Measurements from ENCODE around the genes TMEM196, SP4 and DNAH11.

- RRBS, result no CpG with 5 or more reads among the region's 2 CpGs
Measured at GRCh38 chr7:18509548-18510134, 14.1 kb downstream of the HDAC9 start.

DNA sequence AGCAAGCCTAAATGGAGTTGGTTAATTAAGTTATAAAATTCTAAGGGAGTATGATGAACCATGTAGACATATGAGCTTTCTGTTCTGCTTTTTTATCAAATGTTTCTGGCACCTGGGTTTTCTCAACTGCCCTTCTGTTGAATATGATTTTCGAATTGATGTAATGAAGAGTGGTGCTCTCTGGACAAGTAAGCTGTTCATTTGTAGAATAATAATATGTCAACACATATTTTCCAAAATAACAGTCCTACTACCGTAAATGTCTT lies 24.8 kb downstream of the HDAC9 start:
- RRBS, result no CpG with 5 or more reads among the region's 2 CpGs

DNA sequence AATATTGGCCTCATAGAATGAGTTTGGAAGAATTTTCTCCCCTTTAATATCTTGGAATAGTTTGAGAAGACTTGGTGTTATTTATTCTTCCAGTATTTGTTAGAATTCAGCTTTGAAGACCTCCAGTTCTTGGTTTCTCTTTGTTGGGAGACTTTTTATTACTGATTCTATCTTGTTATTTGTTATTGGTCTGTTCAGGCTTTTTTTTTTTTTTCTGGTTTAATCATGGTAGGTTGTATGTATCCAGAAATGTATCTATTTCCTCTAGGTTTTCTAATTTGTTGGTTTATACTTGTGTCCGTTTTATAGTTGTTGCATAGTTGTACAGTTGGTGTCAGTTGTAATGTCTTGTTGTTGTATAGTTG lies 206.5 kb downstream of the TWIST1 start:
- RRBS, result no CpG with 5 or more reads among the region's 1 CpG

DNA sequence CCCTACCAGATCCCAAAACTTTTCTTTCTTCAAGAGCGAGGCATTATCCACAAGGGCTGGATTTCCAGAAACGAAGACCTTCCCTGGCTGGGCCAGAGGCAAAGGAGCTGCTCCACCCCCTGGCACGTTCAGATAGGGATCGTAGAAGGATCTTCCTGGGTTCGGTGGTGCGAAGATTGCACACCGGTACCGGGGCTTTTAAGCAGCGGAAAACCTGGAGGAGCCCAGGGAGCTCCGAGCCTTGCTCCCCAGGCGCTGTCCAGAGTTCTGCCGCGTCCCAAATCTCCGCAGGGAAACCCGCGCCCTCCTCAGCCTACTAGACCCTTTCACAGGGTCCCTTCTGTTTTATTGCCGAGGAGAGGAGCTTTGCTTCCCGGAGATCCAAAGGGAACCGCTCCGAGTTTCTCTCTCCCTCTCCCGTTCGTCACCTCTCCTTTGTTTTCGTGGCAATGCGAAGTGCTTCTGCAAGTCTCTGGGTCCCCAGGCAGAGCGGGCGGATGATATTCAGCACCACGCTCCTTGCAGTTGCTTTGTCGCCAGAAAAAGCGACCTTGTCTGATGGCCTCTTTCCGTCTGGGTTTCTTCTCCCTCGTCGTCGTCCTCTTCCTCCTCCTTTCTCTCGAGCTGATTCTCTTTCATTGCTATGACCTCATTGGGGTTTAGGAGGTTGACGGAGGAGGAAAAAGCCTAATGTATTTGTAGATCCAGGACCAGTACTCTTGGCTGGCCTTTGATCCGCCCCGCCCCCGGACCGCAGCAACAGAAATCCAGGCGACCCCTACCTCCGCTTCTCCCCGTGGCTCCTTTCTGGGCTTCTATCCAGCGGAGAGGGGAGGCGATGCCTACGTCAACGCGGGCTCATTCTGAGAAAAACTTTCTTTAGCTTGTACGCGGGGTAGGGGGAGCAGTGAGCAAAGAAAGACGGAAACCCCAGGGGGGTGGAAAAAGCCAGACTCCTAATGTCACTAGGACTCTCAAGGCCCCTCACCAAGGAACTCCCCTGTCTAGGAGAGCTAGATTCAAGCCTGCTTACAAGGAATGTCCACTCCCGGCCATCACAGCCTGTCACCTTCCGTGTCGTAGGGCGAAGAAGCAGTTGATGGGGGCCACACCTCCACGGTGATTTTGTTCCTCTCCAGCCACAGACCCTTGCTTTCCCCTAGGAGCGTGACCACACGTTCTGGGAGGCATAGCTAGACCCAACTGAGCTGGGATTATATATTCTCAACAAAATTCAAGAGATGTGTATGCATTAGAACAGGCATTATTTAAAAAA lies at the start of gene TMEM196:
Gene TMEM196, minus strand, starts transcription at position 833 of the 1,276 bp plus-strand sequence.
- RRBS, result no CpG with 5 or more reads among the region's 57 CpGs

GRCh38 chr7:20122961-20123309 lies 94.2 kb downstream of the MACC1 start:
- RRBS, result no CpG with 5 or more reads among the region's 8 CpGs

- RRBS, result no CpG with 5 or more reads among the region's 8 CpGs
Measured at GRCh38 chr7:20238691-20239151, 21.5 kb upstream of the MACC1 start.

GRCh38 chr7:20329610-20330082 lies 1.1 kb upstream of the ITGB8 start:
- RRBS, result no CpG with 5 or more reads among the region's 17 CpGs

GRCh38 chr7:20402227-20402620 lies 71.5 kb downstream of the ITGB8 start:
- RRBS, result no CpG with 5 or more reads among the region's 1 CpG

DNA sequence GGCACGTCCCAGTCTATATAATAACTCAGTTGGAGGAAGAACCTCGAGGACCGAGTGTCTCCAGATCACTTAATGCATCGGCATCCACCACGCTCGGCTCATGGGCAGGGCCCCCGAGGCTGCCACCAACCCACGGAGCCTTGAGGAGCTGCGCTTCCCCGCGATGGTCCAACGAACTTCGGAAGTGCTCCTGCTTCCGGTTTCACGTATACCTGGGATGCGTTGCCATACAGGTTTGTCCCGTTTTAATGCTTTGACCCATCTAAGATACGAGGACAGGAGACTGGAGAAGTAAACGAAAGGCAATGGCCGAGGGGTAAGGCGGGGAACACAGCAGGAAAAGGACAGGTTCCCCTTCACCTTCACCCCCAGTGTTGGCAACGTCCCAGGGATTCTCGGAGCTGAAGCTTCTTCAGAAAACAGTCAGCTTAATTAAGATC lies 10.5 kb upstream of the SP8 start:
- RRBS, result no CpG with 5 or more reads among the region's 23 CpGs

DNA sequence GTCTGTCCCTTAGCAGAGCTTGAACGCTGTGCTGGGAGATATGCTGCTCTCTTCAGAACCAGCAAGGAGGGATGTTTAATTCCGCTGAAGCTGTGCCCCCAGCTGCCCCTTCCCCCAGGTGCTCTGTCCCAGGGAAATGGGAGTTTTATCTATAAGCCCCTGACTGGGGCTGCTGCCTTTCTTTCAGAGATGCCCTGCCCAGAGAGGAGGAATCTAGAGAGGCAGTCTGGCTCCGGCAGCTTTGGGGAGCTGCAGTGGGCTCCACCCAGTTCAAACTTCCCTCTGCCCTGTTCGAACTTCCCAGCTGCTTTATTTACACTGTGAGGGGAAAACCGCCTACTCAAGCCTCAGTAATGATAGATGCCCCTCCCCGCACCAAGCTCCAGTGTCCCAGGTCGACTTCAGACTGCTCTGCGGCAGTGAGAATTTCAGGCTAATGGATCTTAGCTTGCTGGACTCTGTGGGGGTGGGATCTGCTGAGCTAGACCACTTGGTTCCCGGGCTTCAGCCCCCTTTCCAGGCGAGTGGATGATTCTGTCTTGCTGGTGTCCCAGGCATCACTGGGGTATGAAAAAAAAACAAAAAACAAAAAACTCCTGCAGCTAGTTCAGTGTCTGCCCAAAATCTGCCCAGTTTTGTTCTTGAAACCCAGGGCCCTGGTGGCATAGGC lies 83.0 kb upstream of the SP4 start:
- RRBS, result no CpG with 5 or more reads among the region's 10 CpGs

DNA sequence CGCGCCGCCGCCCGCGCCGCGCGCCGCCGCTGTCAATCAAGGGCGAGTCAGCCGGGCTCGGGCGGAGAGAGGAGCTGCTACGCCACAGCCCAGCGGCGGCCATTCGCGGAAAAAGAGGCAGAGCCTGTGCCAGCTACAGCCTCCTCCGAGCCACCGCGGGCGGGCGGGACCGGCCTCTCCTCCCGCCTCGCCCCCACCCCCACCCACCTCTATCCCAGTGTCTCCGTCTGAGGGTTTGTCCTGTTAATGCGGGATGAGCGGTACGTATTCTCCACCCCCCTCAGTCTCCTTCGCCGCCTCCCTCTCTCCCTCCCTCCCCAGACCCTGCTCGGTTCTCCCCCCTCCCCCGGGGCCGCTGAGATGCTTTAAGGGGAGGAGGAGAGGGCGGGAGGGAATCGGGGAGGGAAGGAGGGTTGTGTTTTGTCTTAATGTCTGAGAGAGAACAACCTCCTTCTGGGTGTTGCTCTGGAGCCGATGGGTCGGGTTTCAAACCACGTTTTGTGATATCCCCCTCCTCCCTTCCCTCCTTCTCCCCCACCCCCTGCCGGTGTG lies at the start of gene SP4:
Gene SP4, plus strand, starts transcription at position 85 of the 552 bp plus-strand sequence.
- RRBS, result 0% methylated on average over 4 of the region's 43 CpGs

DNA sequence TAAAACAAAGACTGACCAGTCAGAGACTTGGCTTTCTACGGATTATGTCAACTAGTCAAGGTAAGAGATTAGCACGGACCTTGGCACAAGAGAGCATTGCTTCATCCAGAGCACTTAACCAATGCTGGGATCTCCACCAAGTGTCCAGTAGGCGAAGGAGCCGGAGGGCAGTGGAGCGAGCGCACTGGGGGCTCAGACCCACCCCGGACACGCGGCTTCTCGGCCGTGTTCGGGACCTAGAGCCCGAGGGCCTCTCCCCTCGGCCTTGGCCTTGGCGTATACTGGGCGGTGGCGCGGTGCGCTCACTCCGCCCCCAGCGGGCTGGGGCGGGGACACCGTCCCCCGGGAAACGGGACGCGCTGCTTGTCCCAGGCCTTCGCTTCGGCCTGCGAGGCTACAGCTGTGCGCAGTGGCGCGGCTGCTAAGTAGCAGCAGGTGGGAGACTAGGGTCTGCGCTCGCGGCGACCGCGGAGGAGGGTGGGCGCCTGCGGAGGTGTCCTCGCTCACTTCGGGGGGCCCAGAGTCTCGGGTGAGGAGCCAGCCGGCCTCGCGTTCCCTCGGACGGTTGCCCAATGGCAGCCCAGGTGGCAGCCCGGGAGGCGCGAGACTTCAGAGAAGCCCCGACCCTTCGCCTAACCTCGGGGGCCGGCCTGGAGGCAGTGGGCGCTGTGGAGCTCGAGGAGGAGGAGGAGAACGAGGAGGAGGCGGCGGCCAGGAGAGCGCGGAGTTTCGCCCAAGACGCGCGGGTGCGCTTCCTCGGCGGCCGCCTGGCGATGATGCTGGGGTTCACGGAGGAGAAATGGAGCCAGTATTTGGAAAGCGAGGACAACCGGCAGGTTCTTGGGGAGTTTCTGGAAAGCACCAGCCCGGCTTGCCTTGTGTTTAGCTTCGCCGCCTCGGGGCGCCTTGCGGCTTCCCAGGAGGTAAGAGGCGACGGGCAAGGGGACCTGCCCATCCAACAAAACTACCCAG lies at the start of gene DNAH11:
Gene DNAH11, plus strand, starts transcription at position 366 of the 972 bp plus-strand sequence.
- RRBS, result 21% methylated on average over 16 of the region's 83 CpGs

GRCh38 chr7:21543646-21544369 lies 969 bp downstream of the DNAH11 start:
- RRBS, result no CpG with 5 or more reads among the region's 24 CpGs

DNA sequence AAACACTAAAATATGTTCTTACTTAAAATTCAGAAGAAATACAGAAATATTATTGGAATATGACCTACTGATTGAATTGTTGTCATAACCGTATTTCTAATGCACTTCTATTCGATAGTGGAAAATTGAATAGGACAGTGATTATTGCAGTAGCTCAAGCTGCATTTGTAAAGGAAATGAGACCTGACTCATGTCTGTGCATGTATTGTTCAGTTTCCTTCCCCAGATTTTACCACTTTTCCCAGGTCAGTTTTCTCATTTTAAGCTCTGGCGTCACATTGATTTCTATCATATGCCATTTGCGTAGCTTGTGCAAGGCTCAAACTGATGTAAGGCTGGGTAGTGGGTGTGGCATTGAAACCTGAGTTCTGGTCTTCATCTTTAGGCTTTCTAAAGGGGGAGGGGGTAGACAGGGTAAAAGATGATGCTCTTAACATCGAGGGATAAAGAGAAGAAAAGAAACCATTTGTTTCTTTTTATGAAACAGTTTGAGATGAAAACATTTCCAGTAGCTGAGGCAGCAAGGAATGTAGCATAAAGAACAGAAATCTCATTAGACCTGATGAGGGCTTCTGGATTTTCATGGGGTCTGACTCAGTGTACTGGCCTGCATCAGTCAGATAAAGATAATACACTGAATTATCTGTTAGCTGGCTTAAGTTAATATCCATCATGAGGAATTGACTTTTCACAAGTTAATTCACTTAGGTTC lies 182.2 kb upstream of the CDCA7L start:
- RRBS, result no CpG with 5 or more reads among the region's 5 CpGs

DNA sequence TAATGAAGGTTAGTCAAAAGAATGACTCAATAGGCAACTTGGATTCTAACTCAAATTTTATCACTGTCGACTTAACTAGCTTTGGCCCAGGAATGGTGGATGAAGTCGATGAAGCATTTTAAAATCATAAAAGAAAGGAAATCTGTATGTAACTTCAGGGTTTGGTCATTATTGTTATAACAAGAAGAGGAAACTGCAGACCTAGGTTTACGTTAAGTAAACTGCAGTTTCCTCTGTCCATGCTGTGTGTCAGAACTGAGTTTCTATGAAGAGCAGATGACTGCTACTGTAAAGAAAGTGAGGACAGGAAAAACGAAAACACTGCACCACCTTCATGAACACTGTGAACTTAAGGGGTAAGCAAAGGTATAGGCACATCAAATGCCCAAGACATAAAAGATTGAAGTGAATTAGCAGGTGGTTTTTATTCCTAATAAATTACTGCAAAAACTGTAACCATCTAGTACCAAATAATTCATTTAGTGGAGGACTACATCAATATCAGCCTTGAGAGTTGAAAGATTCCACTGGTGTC lies 139.8 kb downstream of the RAPGEF5 start:
- RRBS, result no CpG with 5 or more reads among the region's 4 CpGs

DNA sequence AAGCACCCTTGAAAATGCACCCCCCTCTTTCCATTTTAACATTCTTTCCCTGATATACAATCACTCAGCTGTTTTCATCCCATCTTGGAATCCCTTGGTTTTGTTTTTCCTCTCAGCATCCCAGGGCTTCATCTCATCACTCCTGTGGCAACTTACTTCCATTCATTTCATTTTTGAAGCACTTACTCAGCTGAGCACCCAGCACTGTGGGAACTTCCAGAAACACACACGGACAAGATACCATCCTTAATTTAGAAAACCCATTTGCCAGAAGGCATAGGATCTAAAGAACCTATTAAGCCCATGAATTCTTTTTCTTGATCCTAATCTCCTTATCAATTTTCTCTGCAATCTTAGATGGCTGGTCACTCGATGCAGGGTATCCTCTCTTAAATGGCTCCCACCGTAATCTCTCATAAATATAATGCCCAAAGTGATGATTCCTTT lies 36.4 kb downstream of the RAPGEF5 start:
- RRBS, result no CpG with 5 or more reads among the region's 3 CpGs

DNA sequence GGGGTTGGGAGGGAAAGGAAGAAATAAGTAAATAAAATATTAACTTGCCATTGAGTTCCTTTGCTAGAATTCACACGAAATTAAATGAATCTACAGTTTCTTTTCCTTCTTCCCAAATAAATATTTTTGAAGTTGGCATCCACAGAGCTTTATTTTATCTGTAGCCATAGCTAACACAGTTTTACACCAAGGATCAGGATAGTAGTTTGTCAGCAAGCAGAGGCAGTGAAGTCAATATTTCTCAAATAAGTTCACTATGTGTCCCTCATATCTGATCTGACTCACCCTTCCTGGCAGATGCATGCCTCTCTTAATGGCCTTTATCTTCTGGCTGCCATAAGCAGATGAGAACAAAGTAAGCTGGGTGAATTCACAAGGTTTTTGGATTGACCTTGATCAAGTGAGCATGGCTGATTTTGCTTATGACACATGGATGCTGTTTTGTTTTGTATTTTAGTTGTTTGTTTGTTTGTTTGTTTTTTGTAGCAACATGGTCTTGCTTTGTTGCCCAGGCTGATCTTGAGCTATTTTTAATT lies 6.2 kb downstream of the RAPGEF5 start:
- RRBS, result no CpG with 5 or more reads among the region's 1 CpG

- RRBS, result no CpG with 5 or more reads among the region's 3 CpGs
Measured at GRCh38 chr7:22565407-22565989, 65.5 kb upstream of the STEAP1B start.

GRCh38 chr7:22717845-22718811 lies 8.9 kb upstream of the IL6 start:
- RRBS, result no CpG with 5 or more reads among the region's 13 CpGs

Data from HL-60 (cell line).